Mammary microvascular endothelial cell (primary cell): Measurements from ENCODE around the genes INSL6 and INSL4.

DNA sequence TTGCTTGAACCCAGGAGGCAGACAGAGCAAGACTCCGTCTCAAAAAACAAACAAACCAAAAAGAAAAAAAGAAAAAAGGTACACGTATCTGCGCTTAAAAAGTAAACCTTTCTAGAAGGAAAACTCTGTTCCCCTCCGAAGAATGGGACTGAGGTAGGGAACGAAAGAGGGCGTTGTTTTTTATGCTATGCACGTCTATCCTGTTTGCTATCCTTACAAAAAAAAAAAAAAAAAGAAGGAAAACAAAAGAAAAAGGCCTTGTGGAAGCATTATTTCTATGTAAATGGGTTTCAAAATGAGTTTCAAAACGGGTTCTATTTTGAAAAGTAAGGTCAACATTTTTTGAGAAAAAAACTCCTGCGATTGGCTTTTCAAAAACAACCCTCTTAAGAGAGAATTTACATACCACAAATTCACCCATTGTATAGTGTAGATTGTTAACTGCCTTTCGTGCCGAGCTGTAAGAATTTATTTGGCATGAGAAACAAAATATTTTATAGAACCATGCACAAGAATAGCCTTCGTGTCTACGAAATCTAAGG lies 1.1 kb downstream of the AK3 start:
- RAMPAGE, long total RNA: no peak

DNA sequence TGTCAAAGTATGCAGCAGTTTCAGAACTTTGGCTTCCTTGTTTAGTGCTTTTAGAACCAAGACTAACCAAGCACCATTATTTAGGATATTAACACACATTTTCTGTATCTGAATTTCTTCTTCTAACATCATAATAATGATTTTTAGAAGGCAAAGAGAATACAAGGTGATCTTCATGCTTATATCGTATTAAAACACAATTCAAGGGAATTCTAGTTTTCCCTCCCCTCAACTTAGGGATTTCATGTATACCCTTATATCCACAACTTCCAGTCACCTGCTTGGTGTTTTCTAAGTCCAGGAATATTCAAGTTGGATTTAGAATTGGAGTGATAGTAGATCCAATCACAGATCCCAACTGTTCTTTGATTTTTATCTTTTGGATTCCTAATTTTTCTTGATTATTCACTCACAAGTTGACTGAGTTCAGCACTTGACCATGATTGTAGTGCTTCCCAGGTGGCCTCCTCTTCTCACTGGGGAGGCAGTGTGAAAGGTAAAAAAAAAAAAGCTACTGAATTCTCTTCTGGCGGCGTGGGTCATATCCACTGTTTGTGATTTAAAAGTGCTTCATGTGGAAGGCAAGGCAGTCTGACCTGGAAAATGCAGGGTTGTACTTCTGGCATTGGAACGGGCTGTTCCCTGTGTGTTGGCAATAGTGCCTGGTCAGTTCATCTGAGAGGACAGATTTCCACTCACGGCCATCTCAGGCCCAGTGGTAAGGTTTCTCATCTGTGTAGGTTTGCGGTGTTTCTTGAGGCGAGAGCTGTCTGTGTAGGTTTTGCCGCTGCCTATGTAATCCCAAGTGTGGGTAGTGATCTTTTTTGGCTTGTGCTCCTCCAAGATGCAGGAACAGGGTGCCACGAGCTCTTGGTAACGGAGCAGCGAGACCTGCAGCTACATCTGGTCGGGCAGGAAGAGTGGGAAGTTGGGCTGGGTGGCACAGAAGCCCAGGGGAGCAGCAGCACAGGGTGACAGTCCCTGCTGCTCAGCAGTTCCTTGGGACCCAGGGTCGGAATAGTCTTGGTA lies 10.8 kb downstream of the RCL1 start:
- RAMPAGE, long total RNA: no peak

DNA sequence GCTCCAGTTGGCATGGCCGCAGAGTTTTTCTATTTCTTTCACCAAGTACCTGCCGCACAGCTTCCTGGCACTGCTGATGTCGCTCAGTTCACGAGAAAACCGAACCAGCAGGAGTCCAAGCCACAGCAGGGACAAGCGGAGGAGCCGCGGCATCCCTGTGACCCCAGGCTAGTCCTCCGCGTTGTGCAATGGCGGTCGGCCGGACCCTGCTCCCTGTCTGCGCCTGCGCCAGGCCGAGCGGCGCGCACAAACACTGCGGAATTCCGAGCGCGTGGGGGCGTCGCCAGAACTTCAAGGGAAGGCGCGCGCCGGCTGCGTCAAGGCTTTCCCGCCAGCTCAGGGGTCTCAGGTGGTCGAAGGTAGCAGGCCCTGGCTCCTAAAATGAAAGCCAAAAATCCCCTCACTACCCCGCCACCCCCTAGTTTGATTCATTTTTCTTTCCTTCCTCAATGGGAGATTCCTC lies at the start of gene INSL6:
TSS of gene INSL6 (minus strand) at position 190 of the 463 bp plus-strand sequence.
- RAMPAGE, long total RNA: no peak

DNA sequence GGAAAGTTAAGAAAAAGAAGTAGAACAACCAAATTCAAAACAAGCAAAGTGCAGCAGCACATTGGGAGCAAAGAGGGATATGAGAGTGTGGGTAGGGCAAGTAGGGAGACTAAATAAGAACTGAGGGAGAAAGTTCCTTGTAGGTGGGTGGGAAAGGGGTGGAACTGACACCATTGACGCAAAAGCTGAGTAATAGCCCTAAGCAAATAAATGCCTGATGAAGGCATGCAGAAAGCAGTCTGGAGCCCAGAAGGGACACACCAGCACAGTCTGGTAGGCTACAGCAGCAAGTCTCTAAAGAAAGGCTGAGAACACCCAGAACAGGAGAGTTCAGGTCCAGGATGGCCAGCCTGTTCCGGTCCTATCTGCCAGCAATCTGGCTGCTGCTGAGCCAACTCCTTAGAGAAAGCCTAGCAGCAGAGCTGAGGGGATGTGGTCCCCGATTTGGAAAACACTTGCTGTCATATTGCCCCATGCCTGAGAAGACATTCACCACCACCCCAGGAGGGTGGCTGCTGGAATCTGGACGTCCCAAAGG lies at the start of gene INSL4:
TSS of gene INSL4 (plus strand) at position 237 of the 538 bp plus-strand sequence.
- RAMPAGE, long total RNA: no peak

DNA sequence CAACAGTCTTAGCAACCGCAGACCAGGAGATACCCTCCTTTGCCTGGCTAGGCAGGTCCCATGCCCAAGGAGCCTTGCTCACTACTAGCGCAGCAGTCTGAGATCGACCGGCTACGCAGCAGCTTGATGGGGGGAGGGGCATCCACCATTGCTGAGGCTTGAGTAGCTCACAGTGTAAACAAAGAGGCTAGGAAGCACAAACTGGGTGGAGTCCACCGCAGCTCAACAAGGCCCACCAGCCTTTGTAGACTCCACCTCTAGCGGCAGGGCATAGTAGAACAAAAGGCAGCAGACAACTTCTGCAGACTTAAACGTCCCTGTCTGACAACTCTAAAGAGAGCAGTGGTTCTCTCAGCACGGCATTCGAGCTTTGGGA lies 12.5 kb downstream of the RLN1 start:
- RAMPAGE, long total RNA: no peak

- RAMPAGE, long total RNA: no peak
These were observed 500 bp downstream of the RLN1 start for GRCh38 chr9:5339076-5339676.

DNA sequence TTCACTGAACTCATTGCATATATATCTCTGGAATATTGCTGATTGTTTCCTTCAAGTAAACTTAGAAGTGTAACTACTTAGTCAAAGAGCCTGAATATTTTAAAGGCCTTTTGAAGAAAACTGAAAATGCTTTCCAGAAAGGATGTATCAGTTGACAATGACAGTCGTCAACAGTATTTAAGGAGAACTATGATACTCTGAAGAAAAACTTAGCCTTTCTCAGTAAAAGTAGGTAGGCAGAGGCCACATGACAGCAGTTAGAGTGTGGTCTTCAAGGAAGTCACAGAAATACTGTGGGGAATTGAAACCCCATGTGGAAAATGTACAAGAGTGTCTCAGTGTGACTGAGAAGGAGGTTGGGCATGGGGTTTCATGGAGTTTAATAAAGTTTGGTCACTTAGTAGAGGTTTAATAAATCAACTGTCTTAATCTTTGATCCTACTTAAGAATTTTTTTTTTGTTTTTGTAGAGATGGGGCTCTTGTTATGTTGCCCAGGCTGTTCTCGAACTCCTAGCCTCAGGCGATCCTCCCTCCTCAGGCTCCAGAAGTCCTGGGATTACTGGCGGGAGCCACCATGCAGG lies 1.1 kb downstream of the CD274 start:
- RAMPAGE, long total RNA: no peak

- RAMPAGE, long total RNA: no peak
These were observed 20.1 kb upstream of the RIC1 start for GRCh38 chr9:5608586-5609416.

DNA sequence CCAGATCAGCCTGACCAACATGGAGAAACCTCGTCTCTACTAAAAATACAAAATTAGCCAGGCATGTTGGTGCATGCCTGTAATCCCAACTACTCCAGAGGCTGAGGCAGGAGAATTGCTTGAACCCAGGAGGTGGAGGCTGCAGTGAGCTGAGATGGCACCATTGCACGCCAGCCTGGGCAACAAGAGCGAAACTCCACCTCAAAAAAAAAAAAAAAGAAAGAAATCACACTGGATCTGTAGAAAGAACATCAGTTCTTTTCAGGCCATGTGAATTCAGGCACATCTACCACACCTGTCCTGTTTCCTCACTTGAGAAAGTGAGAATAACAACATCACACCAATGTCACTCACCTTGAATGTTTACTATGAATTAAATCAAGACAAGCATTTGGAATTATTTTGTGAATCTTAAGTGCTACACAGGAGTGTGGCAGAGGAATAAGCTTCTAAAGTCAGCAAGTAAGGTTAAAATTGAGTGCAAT lies 2.2 kb upstream of the RIC1 start:
- RAMPAGE, long total RNA: no peak

DNA sequence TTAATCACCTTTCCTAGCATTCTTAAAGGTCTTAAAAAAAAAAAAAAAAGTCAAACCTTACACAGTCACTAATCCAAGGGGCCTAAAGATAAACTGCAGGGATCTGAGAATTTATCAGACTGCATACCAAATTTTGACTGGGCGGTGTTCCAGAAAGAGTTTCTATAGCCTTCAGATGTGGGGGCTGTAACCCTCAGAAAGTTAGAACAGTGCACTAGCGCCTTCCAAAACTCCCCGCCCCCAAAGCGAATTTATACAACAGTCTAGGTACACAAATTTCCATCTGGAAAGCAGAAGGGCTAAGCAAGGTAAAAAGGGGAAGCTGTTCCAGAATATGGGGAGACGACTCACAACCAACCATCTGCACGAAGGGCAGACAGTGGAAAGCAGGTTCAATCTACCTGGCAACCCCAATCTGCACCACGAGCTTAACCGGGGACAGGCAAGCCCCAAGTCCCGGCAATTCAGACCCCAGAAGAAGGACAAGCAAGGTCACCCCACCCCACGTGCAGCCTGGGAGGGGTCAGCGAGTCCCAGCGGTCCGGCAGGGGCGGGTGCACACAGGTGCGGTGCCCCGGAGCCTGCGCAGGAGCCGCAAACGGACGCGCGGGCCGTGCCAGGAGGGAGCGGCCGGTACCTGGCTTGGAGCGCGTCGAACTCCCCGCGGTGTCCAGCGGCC lies 725 bp downstream of the ERMP1 start:
- RAMPAGE, long total RNA: no peak

- RAMPAGE, long total RNA: no peak
These were observed 20.1 kb downstream of the KIAA2026 start for GRCh38 chr9:5988100-5988748.

DNA sequence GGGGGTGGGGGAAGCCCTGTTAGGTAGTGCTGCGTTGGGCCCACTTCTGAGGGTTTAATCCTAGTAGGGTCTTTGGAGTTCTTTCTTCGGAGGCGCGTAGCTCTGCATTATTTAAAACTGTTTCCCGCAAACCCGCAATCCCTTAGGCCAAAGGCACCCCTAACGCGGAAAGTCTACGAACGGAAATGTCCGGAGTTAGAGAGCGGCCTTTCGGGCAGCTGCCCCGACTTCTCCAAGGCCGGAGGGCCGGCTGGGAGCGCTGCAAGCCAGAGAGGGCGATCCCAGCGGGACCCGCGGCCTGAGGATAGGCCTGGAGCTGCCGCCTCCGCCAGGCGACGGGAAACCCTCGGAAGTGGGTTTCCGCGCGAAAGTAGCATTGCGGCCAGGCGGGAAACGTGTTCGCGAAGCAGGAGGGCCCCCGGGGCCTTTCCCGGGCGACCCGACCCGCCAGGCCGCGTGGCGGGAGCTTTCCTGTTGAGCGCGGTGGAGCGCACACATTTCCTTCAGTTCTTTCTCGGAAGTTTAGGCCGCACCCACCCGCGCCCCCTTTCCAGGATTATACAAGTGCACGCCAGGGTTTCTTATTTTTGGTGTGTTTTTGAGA lies 630 bp upstream of the UHRF2 start:
- RAMPAGE, long total RNA: no peak

DNA sequence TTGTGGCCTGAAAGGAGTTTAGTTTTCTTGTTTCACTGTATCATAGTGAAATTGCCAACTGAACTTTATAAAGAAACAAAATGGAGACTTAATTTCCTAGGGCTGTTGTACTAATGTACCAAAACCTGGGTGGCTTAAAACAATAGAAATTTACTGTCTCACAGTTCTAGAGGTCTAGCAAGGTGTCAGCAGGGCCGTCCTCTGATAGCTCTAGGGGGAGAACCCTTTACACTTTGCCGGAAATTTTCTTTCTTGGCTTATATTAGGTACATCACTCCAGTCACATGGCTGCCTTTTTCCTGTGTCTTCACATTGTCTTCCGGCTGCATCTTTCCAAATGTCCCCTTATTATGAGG lies 5.7 kb downstream of the UHRF2 start:
- RAMPAGE, long total RNA: no peak

DNA sequence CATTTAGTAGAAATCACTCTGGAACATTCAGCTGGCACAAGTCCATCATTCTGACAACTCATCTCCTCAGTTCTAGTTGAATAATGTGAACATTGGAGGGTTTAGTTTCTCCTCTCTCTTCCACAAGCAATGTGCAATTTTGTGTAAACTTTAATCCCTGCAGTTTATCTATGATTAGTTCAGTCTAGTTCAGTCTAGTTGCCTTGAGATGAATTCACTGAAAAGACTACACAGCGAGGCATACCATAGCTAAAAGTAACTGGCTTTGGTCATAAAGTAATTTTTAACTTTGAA lies 5.0 kb downstream of the GLDC start:
- RAMPAGE, long total RNA: no peak

DNA sequence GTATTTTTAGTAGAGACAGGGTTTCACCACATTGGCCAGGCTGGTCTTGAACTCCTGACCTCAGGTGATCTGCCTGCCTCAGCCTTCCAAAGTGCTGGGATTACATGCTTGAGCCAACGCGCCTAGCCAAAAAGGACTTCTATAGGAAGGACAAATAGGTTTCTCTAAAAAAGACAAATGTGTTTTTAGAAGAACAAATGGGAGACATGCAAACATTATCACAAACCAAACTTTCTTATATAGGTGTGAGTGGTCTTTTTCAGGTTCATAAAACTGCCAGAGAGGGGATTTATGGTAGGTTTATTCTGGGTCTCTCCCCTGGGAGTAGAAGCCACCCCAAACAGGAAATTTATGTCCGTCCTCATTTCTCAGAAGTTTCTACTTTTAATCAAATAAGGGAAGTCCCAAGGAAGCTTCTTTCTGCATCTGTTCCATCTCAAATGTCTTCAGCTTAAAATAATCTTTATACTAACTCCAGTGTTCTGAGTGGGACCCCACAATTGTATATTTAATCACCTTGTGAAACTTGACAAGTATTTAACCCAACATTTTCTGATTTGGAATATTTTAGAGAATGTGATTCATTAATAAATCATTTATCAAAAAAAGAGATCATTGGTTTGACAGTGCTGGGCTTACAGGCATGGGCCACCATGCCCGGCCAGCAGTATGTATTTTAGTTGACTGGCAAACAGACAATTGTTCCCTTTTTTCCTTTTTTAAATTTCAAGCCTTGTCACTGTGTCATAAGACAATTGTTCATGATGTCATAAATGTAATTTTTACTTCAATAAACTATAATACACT lies 44.4 kb upstream of the GLDC start:
- RAMPAGE, long total RNA: no peak

GRCh38 chr9:7957648-7958043 lies 158.1 kb upstream of the DMAC1 start:
- RAMPAGE, long total RNA: no peak

DNA sequence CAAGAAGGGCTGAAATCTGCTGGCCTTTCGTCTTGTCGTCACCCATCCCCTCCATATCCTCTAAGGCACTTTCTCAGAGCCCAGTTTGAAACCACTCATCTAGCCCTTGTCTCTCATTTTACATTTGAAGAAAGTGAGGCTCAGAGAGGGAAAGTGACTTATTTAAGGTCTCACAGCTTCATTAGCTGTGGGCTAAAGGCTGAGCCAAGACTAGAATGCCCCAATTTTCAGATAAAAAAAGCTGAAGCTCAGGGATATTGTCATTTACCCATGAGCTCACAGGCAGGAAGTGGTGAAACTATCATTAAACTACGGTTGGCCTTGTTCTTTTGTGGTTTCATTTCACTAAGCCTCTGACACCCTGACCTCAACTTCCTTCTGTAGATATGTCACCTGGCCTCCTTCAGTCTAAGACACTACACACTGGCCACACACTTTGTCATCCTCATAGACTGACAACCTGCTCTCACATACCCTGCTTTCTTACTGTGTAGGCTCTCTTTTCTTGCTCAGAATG lies 176.7 kb upstream of the DMAC1 start:
- RAMPAGE, long total RNA: no peak

GRCh38 chr9:7983467-7984141 lies 184.0 kb upstream of the DMAC1 start:
- RAMPAGE, long total RNA: no peak

DNA sequence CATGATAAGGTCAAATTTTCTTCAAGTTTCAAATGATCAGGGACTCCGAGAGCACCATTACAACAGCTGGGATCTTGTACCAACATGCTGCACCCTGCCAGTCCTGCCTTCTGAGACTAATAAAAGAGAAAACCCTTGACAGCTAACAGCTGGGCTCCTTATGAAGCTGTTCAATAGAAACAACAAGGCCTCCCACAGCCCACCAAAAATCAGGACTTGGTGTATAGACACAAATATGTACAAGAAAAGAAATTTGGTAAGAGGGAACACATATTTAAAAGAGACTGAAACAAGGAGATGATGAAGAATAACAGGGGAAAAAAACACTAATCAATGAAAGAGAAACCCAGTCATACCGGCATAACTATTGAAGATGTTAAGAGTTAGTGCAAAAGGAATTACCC lies 985.4 kb upstream of the DMAC1 start:
- RAMPAGE, long total RNA: no peak

- RAMPAGE, long total RNA: no peak
These were observed 1.4 kb downstream of the LURAP1L start for GRCh38 chr9:12776053-12776710.